ENCODE measurements around a stretch of chr11.

DNA sequence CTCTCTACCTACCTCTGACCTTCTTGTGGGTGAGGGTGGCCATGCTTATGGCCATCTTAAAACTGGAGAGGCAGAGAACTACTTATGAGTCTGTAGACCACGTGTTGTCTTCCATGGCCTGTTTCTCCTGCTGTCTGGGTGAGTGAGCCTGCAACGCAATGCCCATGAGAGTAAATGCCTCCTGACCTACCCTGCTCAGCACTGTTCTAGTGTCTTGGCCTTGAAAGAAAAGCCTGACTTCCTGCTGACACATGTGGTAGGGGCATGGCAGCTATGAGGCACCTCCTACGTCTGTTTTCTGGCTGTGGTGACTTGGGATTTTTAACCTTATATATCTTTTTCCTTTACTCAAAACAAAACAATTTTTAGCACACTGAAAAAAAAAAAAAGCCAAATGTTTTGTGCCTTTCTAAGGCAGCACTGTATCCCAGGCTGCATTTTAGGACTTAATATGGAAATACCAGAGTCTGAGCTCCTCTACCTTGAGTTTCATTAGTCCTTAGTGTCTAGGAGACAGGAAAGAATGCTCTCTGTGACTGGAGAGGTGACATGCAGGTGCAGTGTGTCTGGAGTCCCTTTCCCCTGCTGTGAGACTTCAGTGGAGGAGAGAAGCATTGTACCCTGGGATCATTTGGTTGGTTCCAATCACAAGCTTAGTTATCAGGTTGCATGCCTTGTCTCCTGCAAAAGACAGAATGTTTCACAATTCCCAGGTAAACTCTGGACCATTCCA is 10.2 kb downstream of the MCAM start:
- PRO-cap = no peak

- PRO-cap = no peak
Measured at GRCh38 chr11:119310626-119311690, 6.0 kb downstream of the MCAM start.

DNA sequence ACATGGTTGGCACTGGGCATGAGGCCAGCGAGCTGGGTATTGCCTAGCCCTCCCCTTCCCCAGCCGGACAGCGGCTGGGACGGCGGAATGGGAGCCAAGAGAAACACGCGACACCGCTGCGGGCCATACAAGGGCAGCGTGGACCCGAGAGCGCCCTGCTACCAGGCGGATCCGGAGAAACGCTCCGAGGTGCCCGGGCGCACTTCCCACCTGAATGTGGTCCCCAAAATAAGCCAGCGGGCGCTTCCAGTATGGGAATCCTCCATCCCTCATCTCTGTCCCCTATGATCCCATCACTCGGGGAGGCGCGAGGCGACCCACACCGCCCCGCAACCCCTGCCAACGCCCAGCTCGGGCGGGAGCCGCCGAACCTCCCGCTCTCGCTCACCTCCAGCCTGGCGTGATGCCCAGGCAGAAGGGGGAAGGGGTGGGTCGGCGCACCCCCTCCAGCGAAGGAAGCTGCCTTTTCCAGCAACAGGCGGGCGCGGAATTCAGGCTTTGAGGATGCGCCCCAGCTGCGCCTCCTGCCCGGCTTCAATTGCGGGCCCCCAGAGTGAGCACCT is 675 bp downstream of the MCAM start:
- PRO-cap = no peak

- PRO-cap = no peak
Measured at GRCh38 chr11:119433148-119433895, 10.3 kb upstream of the THY1 start.

DNA sequence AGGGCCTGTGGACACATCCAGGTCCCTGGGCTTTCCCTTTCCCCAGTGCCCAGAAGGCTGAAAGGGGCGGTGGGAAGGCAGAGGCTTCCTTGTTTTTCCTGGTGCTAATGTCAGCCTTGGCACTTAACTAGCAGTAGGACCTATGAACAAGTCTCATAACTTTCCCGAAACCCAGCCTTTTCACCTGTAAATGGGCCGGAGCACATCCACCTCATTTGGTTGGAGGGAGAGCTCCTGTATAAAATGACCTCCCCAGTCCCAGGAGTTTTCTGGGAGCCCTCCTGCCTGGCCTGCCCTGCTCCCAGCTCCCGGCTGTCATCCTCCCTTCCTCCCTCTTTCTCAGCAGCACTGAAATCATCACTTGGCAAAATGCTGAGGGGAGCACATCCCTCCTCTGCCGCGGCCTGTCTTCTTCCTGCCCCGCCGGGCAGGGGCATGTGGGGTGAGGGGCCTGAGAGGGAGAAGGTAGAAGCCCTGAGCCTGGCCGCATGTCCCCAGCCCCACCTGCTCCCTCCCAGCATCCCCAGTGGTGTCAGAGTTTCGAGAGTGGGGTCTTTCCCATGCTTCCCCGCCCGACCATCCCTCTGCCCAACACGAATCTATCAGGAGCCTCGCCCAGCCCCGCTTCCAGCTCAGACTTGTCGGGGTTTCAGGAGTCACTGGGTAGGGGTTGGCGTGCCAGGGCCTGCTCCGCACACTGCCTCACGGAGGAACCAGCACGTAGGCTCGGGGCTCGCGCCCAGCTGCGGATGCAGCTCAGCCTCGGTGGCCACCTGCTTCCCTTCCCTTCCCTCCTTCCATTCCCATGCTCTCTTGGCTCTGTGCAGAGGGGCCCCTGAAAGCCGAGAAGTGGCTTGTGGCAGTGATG is 37.2 kb downstream of the NECTIN1 start:
- PRO-cap = no peak

DNA sequence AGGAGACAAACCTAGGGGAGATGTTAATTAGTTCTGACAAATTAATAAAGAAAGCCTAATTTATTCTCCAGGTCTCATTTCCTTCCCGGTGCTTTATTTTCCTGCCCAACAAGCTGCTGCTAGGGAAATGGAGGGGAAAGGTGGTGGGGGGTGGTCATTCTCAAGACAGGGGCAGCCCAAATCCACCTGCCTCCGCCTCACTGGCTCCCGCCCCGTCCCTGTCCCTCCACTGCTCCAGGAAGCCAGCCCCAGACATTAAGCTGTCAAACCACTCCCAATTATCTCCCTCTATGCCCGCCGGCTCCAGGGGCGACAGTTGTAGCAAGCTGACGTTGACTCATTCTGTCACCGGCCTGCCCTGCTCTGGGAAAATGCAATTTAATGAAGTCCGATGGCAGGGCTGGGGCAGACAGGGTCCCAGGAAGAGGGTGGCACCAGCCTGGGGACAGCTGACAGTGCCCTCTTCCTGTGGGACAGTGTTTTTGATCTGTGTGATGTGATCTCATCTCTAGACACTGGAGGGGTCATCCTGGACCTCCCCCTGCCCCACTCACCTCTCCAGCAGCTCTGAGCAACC is 27.3 kb downstream of the NECTIN1 start:
- PRO-cap = no peak

DNA sequence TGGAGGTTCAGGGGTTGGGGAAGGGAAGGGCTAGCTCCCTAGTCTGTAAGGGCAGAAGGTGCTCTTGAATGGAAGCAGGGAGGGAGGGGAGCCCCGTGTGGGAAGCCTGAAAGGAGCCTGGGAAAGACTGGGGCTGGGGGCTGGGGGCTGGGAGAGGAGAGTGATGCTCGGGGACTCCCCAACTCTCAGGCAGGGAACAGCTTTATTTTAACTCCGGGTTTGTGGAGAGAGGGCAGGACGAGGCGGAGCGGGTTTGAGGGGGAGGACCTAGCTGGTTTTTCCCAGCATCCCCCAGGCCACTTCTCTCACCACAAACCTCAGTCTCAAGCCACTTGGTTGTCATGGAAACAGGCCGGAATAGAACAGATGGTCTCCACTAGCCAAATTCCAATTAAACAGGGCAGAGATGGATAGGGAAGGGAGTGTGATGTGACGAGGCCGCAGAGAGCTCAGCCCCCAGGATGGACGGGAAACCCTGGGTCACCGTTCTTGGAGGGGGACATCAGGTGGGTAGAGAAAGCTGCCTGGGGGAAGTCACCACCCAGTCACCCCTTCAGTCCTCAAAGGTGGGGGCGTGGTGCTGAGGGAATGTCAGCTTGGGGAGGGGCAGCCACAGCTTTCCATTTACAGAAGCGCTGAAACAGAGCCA is 19.4 kb downstream of the NECTIN1 start:
- PRO-cap = no peak

DNA sequence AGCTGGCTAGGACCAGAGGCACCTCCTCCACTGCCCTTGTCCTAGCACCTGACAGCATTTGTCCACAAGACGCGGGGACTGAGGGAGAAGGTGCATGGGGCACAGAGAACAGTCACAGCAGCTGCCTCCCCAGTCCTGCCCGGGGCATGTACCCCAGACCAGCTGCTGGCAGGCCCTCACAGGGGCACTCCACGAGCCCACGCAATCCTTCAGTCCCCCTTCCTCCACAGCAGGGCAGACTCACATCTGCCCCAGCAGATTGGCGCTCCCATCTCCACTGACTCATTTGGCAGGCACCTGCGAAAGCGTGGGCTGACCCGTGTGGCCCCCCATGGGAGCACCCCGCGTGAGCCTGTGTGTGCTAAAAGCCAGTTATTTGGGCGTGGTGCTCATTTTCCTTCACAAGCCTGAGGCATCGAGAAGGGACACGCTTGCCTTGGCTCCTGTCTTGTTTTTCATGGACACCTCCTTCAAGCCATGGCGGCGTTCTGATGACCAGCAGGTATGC is 8.8 kb downstream of the NECTIN1 start:
- PRO-cap = no peak

DNA sequence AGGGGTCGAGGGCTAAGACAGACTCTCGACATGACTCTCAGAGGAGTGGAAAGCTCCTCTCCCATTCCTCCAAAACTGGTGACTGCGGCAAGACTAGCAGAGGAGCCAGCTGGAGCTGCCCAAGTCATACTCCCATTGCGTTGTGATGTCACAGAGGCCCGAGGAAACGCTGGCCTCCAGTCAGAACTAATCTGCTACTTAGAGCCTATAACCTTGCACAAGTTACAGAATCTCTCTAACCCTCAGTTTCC is 143.4 kb downstream of the TRIM29 start:
- PRO-cap = no peak

GRCh38 chr11:120091737-120092287 is 46.1 kb downstream of the TRIM29 start:
- PRO-cap = no peak

GRCh38 chr11:120208808-120209294 is 2.0 kb upstream of the OAF start:
- PRO-cap = no peak

GRCh38 chr11:120230818-120231168 is 9.1 kb upstream of the POU2F3 start:
- PRO-cap = no peak

DNA sequence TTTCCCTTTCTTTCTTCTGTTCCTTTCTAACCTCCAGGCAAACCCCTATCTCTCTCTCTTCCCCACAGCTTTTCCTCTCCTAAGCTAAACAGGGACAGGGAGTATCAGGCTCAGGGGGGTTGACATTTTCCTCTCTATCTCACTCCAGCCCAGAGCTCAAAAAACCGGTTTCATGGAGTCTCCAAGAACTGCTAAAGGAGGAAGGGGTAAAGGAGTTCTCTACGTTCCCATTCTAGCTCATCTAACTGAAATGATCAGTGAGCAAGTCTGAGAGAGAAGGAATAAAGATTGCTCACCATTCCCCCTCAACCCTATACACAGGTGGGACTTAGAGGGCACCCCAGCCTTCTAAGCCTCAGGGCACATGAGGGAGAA is 3.5 kb upstream of the POU2F3 start:
- PRO-cap = unidirectional peak, plus-strand start at position 137 of the sequence

GRCh38 chr11:120279503-120279986 is 39.6 kb downstream of the POU2F3 start:
- PRO-cap = no peak

DNA sequence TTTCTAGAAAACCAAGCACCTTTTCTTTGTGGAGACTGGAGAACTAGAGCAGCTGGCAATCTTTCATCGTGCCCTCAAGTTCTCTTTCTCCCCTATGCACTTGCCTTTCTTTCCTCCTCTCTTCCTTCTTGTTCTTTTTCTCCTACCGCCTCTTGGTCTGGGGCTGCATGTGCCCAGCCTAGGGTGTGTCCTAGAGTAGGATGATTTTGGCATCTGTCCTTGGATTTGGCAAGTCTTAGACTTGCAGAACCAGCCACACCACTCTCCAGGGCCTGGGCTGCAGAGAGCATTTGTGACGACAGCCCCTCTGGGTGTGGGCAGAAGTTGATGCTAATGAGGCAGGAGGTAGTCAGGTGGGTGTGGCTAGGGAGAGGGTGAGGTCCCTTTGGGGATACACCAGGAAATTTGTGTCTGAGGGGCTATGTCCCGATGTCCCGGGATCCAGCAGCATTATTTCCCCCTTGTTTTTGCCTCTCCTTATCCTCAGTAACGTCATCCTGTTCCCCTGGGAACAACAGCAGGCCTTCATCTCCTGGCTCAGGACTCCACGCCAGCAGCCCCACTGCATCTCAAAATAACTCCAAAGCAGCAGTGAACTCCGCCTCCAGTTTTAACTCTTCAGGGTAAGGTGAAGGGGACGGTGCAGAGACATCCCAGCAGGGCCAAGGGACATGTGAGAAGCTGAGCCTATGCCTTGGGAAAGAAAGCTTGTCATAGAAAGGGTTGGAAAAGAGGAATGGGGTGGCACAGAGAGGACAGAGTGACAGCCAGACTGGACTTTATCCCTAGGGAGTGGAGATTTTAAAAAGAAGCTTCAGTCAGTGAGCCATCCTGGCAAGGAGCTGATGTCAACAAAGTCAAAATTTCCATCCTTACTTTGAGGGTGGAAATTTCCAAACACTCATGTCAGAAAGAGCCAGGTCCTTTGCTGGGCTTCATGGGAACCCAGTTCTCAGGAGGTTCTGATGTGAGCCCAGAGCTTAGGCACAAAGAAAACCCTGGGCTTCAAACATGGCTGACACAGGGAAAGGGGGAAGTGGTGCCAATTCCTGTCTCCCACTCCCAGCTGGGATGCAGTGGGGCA is 8.0 kb upstream of the TLCD5 start:
- PRO-cap = no peak

DNA sequence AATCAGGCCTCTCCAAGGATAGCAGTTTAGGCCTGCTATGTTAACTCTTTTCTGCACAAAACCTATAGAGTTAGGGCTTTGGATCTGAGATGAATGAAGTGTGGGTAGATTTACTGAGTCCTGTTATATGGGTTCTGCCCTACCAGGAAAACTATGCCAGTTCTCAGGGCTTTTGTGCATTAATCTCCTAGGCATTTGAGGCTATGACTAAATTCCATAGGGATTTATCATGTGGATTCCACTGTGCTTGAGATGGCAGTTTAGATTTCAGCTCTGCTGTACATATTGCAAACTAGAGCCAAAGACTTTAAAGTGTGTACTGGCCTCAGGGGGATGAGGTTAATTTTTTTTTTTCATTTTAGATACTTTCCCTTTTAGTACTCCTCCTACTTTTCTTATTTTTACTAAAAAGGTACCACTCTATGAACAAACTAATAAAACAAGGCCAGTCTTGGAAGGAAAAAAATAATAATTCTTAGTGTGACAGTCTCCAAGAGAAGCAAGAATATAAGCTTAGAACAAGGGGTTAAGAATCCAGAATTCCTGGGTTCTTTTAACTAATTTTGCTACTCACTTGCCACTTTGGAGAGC is 4.5 kb upstream of the ARHGEF12 start:
- PRO-cap = no peak

DNA sequence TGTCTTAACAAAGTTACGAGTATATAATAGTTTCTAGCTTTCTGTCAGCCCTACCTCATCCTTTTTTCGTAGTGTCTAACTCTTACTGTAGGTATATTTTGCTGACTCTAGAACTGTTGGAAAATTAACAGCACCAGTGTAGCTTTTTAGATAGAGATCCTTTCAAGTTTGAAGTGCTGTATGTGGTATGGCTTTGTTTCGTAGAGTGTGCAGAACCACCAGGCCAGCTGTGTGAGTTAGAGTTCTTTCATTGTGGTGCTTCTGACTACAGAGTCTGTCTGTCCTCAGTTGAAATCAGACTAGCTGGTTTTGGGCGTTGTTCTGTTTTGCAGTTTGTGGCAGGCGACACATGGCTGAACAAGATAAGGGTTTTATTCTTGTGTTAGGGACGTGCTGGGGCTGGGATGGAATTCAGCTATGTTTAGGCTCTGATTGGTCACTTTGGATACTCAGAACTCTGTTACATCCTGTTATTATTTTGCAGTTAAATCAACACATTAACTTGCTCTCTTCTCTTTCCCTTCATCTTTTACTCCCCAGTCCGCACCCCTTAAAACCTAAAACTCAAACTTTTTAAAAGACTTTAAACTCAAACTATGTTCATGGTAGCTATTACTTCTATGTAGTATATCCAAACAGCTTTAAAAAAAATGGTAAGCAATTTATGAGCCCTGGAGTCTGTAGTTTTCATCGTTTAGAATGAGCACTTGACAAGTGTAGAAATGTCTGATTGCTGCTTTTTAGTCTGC is 3.3 kb downstream of the ARHGEF12 start:
- PRO-cap = no peak

DNA sequence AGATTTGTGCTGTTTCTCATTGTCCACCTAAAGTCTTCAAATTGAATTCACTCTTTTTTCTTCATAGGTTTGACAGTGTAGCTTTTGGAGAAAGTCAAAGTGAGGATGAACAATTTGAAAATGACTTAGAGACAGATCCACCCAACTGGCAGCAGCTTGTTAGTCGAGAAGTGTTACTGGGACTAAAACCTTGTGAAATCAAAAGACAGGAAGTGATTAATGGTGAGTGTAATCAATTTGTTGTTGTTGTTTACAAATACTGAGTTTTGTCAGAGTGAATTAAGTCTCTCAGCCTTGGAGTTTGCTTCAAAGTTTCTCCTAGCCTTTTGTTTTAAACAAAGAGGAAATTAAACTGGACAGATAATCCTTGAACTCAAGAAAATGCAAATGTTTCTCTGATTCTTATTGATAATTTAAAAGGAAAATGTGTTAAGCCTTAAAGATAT is 53.5 kb upstream of the GRIK4 start:
- PRO-cap = no peak

DNA sequence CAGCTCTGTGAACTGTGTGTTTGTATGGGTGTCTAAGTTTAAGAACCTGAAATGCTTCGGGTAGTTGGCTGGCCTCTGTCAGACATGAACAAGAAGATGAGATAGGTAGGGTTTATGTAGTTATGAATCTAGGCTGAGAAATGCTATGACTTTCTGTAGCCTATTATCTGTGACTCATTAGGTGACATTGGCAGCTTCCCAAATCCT is 29.5 kb upstream of the GRIK4 start:
- PRO-cap = no peak

DNA sequence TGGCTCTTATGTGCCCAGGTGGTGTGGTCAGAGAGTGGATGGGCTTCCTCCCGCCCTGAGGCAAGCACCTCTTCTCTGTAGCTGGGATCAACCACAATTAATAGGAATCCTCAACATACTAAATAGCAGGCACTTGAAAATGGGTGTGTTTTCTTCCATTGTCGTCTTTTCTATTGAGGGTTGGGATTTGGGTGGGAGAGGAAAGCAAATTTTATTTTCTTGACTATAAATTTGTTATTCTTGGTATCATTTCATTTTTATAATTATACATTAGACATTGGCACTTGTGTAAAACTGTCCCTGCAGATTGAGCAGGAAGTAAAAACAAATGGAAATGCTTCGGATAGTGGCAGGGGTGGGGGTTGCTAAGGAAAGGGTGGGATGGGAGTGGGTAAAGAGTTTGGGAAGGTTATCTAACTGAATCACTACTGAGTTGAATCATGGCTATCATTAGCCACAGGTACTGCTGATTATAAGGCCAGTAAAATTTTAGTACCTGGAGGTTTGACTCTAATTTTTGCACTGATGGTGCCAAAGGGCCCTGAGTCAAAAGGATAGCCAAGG is 25.8 kb upstream of the GRIK4 start:
- PRO-cap = no peak